ENCODE data around the gene STARD3NL.

DNA sequence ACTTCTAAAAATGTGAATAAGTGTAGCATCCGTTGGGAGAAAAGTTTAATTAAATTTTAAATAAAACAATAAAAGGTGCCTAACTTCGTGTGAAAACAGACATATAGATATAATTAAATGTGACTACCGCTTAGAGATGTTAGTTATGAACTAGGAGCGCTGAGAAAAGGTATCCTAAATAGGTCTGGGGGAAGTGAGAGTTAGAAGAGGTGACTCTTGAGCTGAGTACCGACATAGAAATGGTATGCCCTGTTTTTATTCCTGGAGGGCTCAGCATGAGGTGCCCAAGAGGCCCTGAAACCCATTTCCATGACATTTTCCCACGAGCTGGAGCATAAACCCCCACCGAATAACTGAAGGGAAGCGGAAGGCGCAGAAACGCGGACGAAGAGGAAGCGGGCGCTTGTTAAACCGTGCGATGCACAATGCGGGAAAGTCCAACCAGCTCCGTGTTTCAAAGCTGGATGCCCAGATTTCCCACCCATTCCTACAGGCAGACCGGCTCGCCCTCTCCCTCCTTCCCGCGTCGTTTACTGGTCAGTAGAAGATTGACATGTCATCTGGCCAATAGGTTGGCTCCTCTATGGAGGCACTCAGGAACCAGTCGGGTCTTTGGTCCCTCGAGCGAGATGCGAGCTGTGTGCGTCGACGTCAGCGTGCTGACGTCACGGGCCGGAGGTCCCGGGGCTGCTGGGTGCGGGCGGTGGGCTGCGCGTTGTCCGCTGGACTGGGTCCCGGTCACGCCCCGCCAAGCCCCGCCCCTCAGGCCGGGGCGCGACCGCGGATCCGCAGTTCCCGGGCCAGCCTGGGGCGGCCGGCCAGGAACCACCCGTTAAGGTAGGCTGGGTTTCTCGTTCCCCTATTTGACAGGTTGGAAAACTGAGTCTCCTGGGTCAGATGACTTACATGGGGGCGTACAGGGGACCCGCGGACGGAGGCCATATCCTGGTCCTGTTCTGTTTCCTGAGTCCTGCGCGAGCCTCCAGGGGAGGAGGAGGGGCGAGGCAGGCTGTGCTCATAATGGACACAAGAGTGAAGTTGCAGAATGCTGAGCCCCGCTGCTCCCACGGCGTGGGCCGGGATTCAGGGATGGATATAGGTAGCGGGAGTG lies at the start of gene STARD3NL:
Gene STARD3NL, plus strand, starts transcription at position 662 of the 1,111 bp plus-strand sequence.
- RRBS: 2% methylated on average over 9 of the region's 67 CpGs

GRCh38 chr7:38179653-38180184 lies 1.7 kb downstream of the STARD3NL start:
- RRBS: no CpG with 5 or more reads among the region's 2 CpGs

DNA sequence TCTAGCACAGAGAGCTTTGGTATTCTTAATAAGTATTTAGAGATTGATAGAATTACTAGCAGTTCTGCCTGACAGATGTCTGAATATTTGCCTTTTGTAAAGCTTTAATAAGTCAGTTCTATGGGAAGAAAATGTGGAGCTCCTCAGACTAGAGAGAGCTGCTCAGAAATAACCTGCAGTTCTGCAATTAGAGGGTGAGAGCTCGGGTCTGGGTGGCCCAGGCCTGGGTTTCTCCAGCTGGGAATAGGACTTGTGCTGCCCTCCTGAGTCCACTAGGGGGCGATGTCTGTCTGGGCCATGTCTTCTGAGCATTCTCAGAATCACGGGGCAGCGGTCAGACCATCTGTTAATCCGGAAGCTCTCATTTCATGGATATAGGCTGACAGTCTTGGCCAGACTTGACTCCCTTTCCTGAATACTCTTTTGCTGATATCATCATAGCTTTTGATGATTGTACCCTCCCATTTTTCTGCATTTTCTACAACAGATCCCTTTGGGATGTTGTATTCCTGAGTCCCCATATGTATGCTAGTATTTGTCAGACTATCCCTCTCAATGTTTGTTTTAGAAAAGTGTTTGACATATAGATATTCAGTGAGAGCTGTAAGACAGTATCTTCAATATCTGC lies 37.7 kb downstream of the STARD3NL start:
- RRBS: no CpG with 5 or more reads among the region's 5 CpGs

- RRBS: no CpG with 5 or more reads among the region's 13 CpGs
These were observed 158.4 kb downstream of the STARD3NL start for GRCh38 chr7:38336336-38336989.

GRCh38 chr7:38636551-38637016 lies 5.4 kb upstream of the AMPH start:
- RRBS: no CpG with 5 or more reads among the region's 3 CpGs

- RRBS: no CpG with 5 or more reads among the region's 5 CpGs
These were observed 77.8 kb downstream of the VPS41 start for GRCh38 chr7:38831100-38831684.

DNA sequence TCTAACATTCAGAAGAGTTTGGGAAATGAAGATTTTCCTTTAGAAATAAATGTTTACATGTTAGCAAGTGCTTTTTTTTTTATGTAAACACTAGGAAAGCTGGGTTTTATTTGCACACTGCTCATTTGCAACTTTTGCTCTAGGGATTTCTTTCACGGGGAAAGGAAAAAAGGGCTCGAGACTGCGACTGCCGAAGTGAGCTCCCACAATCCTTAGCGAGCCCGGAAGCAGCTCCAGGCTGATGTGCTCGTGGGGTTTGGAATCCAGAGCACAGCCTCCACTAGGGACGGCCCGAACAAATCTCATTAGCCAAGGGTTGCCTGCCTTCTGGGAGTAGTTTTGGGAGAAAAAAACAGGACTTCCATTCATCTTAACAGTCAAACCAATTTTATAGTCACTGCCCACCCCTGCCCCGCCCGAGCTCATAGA lies 107.9 kb upstream of the YAE1 start:
- RRBS: no CpG with 5 or more reads among the region's 11 CpGs

DNA sequence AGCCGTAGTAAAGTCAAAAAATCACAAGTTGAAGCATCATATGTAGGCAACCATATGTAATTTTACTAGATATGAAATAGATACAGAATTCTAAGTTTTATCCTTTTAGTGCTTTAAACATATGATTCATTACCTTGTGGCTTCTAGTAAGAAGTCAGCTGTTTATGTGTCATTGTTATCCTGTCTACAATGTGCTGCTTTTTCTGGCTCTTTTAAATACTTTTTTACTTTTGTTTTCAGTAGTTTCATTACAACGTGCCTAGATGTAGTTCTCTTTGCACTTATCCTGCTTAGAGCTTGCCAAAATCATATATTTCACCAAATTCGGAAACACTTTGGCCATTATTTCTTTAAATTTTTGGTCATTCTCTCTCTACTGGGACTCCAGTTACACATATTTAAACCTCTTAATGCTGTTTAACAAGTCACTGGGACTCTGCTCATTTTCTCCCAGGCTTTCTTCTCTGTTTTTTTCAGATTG lies 26.4 kb downstream of the YAE1 start:
- RRBS: no CpG with 5 or more reads among the region's 3 CpGs

DNA sequence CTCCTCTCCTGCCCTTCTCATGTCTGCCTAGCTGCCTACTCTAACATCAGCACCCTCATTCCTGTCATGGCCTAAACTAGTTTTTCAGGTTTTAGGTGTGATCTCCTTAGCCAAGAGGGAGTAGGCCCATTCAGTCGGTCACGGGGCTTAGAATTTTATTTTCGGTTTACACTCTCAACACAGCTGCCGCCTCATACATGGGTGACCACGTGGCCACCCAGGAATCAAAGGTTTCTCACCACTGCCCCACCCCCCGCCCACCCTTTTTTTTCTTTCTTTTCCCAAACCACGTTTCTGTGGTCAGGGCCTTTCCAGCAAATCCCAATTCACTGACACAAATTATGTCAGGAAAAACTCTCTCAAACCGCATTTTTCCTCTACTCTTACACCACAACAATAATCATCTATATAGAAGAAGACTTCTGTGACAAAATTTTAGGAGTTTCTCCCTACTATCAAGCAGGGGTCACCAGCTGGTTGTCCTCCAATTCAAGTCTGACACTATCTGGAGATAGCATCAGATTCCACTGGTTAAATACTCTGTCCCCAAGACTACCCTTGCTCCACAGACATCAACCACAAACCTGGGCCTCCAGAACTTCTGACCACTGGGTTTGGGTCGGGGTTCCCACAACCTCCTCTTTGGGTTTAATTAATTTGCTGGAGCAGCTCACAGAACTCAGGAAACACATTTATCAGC lies 97.4 kb downstream of the RALA start:
- RRBS: no CpG with 5 or more reads among the region's 9 CpGs

- RRBS: no CpG with 5 or more reads among the region's 2 CpGs
These were observed 111.2 kb downstream of the RALA start for GRCh38 chr7:39734648-39734951.

DNA sequence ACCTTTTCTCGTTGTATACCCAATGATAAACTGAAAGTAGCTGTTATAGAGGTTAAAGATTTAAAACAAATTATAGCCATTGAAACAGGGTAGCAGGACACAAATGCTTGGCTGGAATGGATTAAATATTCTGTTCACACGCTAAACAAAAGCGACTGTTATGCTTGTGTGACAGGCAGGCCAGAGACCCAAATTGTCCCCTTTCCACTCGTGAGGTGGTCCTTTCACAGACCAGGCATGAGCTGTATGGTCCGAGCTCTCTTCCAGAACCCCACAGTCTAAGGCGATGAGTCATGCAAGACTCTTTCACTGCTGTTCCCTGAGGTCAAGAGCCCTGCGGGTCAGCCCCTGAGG lies 136.7 kb downstream of the RALA start:
- RRBS: no CpG with 5 or more reads among the region's 7 CpGs

DNA sequence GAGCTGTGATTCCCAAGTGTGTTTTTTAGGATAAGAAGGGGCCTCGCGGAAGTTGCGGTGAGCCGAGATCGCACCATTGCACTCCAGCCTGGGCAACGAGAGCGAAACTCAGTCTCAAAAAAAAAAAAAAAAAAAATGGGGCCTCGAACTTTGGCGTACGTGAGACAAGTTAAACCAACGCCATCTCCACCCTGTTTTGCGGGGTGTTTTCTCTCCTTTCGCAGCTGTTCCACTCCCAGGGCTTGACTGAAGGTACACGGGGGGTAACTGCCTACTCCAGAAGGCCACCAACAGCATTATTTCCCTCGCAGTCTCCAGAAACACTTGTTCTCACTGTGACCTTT lies 1.1 kb upstream of the CDK13 start:
- RRBS: no CpG with 5 or more reads among the region's 15 CpGs

- RRBS: no CpG with 5 or more reads among the region's 2 CpGs
These were observed 2.3 kb downstream of the CDK13 start for GRCh38 chr7:39952285-39952854.

DNA sequence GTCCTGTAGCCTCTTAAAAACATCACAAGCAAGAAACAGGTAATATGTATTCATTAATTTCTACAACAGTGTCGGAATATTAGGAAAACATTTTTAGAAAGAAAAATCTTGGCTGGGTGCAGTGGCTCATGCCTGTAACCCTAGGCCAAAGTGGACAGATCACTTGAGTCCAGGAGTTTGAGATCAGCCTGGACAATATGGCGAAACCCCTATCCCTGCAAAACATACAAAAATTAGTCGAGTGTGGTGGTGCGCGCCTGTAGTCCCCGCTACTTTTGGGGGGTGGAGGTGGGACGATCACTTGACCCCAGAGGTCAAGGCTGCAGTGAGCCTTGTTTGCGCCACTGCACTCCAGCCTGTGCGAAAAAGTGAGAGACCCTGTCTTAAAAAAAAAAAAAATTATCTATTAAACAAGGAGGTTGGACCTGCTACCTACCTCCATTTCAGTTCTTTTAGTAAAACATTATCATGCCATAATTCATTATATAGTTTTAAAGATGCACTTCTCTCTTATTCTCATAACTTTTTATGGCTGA lies 31.0 kb downstream of the CDK13 start:
- RRBS: no CpG with 5 or more reads among the region's 9 CpGs

- RRBS: no CpG with 5 or more reads among the region's 14 CpGs
These were observed 40.1 kb downstream of the MPLKIP start for GRCh38 chr7:40093870-40095187.

GRCh38 chr7:40095188-40096001 lies 39.0 kb downstream of the MPLKIP start:
- RRBS: no CpG with 5 or more reads among the region's 1 CpG

DNA sequence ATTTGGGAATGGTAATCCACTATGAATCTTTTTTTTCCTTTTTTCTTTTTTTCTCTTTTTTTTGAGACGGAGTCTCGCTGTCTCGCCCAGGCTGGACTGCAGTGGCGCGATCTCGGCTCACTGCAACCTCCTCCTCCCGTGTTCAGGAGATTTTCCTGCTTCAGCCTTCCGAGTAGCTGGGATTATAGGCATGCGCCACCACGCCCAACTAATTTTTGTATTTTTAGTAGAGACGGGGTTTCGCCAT lies 730 bp downstream of the SUGCT start:
- RRBS: no CpG with 5 or more reads among the region's 12 CpGs

GRCh38 chr7:40200759-40201249 lies 66.0 kb downstream of the SUGCT start:
- RRBS: no CpG with 5 or more reads among the region's 3 CpGs

DNA sequence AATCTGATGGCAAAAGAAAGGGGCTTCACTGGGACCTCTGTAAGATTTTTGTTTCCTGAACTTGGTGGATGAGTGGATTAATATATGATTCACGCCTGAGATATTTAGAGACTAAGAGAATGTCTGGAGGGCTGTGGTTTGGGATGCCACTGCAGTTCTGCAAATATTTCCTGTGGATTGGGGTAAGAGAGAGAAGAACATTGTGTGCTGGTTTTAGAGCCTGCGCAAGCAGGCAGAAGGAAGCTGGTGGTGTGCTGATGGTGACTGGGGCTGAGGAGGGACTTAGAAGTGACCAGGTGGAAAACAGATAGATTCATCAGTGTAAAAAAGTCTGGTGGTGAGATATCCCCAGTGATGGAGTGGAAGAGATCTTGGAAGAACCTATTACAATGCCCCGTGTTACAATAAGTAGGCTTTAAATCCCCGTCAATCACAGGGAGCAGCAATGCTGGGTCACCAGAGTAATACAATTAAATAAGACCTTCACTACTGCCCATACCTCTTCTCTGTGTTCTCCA lies 87.1 kb downstream of the SUGCT start:
- RRBS: no CpG with 5 or more reads among the region's 4 CpGs

All from GM19239 (cell line).